ENCODE results near the gene PLPP7.

DNA sequence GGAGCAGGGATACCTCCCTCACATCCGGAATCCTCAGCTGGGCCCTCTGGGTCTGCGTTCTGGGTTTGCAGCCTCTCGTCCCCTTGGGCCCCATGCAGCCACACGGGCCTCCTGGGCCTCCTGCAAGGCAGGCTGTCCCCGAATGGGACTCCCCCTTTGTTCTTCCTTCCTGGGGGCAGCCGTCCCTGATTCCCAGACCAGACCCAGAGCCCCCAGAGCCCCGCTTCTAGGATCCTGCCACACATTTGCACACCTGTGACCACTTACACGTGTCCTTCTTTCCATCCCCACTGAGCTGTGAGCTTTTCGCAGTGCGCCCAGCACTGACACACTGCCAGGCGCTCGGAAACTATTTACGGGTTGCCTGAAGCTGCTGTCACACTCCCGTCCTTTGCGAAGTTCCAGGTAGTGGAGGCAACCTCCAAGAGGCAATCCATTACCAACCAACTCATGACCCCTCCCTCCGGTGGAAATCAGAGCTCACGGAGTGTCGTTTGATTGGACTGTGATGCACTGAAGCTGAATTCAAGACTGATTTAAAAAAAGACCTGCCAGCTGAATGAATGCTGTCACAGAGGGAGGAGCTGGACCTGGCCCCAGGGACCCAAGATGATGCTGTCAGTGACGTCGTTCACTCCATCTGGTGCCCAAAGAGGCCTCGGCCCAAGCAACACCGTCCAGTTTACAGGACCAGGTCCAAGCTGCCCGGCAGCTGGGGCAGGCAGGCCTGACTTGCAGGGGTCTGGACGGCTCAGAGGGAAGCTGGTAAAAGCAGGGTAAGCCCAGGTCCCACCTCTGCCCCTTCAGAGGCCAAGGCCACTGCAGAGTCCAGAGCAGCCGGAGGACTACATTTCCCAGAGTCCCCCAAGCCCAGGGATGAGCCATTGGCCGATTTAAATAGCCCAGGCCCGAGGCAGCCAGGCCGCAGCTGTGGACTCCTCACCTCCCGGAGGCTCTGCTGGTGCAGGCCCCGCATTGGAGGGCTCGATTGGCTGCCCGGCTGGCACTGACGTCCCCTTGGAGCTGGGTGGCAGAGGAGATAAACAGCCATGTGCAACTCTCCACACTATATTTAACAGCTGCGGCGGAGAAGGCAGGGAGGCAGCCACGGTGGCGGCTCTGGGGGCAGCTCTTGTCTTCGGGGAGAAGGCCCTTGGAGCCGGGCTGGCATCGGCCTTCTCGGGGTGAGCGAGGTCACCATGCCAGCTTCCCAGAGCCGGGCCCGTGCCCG is at the start of gene PLPP7:
Gene PLPP7 (plus strand): TSS at position 925 of the 1,231 bp plus-strand sequence.
- PRO-cap = no peak

DNA sequence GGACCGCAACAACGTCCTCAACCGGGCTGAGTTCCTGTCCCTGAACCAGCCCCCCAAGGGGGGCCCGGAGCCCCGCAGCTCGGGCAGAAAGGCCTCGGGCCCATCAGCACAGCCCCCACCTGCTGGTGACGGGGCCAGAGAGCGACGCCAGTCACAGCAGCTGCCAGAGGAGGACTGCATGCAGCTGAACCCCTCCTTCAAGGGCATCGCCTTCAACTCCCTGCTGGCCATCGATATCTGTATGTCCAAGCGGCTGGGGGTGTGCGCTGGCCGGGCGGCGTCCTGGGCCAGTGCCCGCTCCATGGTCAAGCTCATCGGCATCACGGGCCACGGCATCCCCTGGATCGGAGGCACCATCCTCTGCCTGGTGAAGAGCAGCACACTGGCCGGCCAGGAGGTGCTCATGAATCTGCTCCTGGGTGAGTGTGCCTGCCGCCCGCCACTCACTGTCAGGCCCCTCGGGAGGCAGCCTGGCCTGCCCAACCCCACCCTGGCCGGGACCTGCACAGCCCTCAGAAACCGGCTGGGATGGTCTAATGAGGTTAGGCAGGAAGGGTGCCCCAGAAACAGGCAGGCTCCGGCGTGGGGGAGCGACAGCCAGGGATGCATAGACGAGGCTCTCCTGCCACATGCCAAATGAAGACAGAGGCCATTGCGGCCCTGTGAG is 640 bp downstream of the PLPP7 start:
- PRO-cap = no peak

GRCh38 chr9:131310720-131311200 is 21.2 kb downstream of the PLPP7 start:
- PRO-cap = no peak

DNA sequence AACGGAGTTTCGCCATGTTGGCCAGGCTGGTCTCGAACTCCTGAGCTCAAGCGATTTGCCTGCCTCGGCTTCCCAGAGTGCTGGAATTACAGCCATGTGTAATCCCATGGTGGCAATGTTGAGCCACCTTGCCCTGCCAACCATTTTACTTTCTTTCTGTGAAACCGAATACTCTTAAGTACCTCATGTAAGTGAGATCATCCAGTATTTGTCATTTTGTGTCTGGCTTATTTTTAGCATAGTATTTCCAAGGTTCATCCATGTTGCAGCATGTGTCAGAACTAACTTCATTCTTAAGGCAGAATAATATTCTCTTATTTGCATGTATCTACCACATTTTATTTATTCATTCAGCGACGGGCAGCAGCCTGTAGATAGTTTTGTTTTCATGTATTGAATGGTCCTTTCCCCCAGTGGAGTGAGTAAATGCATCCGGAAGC is 8.3 kb downstream of the PRRC2B start:
- PRO-cap = no peak

GRCh38 chr9:131467448-131468346 is 35.0 kb upstream of the POMT1 start:
- PRO-cap = no peak

DNA sequence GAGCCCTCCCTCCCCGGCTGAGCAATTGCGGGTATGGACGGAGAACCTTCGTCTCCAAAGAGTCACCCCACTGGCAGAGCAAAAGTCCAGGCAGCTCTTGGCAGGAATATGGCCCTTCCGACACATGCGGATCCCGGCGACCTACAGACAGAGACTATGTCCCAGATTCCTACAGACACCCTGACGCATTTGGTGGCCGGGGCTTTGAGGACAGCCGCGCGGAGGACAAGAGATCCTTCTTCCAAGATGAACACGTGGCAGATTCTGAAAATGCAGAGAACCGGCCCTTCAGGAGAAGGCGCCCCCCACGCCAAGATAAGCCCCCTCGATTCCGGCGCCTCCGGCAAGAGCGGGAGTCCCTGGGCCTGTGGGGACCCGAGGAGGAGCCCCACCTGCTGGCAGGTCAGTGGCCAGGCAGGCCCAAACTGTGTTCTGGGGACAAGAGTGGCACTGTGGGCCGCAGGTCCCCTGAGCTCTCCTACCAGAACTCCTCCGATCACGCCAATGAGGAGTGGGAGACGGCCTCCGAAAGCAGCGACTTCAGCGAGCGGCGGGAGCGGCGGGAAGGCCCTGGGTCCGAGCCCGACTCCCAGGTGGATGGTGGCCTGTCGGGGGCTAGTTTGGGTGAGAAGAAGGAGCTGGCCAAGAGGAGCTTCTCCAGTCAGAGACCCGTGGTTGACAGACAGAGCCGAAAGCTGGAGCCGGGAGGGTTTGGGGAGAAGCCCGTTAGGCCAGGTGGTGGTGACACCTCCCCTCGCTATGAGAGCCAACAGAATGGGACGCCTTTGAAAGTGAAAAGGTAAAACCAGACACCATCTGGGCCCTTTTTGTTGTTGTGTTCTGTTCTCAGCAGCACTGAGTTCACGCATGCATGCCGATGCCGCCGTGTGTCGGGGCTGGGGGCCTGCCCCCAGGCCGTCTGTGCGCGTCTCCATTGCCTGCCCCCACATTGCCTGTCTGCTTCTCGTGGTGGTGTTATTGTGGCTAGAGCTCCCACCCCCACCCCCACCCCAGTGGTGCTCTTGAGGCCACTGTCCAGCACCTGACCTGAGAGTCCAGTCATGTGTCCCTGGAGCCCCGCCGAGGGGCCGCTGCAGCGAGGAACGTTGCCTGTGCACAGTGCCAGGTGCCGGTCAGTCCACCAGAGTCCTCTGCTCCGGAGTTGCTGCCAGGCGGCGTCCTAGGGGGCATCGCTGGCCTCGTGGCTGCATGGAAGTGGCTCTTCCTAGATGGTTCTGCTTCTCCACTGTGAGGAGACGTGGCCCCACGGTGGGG is 26.5 kb upstream of the POMT1 start:
- PRO-cap = no peak

GRCh38 chr9:131497109-131497645 is 5.5 kb upstream of the POMT1 start:
- PRO-cap = no peak

GRCh38 chr9:131530407-131530898 is 610 bp downstream of the UCK1 start:
- PRO-cap = no peak

DNA sequence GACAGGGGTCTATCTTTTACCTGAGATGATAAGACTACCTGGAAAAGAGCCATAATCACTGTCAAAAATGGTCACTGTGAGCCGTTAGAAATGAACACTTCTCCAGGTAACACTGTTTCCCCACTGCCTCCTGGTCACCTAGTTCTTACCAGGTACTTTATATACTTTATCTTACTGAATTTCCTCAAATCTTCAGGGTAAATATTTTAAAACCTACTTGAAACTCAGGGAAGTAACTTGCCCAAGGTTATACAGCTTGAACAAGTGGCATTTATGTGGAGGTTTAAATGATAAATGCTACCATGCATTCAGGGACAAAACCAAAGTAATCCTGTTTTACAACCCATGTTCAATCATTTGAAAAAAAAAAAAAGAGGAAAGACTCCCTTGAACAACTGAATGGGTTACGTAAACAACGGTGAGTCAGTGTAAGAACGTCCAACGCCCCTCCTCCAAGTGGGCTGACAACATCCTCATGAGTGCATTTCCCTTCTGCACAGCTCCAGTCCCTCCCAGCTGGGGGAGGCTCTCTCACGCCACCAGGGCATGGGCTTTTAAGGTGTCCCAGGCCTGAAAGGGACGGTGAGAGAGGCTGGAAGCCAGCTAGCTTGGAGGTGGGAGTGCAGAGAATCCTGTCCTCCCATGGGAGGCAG is 89.9 kb downstream of the PRRT1B start:
- PRO-cap = unidirectional peak, plus-strand start at position 511 of the sequence

DNA sequence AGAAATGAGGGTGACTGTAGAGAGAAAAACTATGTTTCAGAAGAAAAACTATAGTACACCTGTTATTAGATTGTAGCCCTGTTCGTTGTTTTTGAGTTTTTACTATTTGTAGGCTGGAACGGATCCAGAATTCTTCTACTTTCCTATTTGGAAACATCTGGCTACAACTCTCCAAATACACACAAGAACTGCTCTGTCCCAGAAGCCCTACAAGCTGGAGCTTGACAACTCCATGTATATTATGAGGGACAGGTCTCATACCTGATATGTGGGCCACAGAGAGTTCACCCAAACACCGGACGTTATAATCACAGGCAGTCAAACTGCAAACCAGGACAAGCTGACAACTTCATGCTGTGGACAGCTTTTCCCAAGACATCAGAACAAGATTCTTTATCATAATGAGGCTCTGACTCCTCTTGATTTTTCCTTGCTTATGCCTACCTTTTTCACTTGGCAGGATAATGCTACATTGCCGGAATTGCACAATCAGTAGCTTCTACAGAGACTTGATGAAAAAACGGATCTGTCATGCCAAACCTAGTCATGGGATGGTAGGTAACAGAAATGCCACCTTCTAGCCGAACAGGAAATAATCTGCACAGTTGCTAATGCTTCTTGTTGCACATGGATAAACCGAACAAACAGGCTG is 47.5 kb downstream of the RAPGEF1 start:
- PRO-cap = no peak

- PRO-cap = no peak
Observed at GRCh38 chr9:131697818-131698302, 42.0 kb downstream of the RAPGEF1 start.

GRCh38 chr9:131700756-131701665 is 38.9 kb downstream of the RAPGEF1 start:
- PRO-cap = no peak

DNA sequence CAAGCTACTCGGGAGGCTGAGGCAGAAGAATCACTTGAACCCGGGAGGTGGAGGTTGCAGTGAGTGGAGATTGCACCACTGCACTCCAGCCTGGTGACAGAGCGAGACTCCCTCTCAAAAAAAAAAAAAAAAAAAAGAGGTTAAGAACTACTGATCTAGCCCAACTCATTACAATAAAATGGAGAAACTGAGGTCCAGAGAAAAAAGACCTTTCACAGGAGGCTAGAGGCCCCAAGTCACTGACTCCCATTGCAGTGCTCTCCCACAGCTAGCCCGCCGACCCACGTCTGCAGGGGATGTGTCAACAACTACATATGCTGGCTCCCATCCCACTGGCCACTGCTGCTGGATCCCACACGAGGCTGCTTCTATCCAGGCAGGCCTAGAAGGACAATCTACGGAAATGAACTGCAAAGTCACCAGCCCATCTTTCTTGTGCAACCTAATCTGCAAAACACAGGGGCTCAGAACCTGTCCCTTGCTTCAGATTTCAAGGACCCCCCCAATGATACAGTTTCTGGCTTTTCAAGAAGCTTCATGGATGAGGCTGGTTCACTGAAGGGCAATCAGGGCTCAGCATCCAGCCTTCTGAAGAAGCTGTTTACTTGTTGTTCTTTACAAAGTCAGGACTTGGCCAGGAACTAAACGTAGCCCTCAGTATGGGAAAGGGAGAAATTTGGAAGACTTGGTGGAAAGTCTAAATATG is 24.0 kb downstream of the RAPGEF1 start:
- PRO-cap = no peak

DNA sequence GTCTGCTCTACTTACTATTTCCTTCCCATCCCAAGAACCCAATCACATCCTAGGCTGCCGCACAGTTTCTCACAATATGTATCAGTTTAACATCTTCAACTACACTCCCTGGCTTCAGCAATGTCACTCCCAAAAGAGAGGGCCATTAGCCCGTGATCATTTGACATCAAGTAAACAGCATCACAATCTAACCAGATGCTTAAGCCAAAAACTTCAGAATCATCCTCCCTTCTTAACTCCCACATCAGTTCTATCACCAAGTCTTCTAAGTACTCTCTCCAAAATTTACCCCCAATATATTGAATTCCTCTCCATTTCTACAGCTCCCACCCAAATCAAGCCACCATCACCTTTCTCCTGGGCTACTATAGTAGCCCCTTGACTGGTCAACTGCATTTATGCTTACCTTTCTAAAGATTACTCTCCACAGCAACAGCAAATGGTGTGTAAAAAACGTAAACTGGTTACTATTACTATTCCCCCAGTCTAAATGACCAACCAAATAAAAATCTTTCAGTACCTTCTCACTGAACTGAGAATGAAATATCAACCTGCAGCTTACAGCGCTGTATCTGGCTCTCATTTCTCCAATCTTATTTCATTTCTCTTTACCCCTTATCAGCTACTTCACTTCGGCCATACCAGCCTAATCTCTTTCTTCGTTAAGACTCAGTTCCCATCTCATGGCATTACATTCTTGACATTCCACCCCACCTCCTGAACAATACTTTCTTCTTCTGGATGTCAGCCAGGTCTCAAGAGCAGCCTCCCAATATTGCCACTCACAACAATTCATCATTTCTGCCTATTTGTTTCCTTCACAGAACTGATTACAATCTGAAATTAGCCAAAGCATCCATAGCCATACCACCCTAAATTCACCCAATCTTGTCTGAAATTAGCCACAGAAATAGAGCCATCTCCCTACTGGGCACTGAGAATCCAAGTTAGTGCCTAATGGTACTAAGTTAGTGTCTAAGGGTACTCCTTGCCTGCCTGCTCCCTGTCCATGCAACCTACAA is 35.6 kb downstream of the SETX start:
- PRO-cap = no peak

- PRO-cap = no peak
Observed at GRCh38 chr9:132327992-132328629, 26.7 kb downstream of the SETX start.

DNA sequence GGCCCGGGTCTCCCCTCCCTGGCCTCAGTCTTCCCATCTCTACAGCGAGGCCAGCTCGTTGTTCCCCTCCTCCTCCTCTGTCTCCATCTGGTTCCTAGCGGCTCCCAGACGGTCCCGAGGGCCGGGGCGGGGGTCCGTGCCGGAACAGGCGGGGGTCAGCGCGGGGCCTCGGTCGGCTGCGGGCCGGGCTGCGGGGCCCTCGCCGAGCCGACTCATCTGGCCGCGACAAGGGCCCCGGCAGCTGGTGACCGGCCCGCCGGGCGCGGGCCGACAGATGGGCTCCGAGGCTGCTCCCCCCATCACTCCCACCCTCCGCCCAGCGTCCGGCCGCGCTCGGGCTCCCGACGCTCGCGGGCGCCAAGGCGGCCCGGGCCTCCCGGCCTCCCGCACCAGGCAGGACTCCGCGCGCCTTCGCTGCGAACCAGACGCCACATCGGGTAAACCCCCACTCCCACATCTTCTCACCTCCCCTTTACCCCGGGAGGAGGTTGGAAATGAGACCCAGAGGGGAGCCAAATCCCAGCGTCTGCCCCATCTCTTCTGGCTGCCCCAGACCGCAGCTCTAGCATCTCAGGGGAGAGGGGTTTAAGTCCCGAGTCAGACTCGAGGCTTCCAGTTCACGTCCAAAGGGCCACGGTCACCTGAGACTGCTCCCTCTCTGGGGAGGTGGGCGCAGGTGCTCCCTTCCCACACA is 8.2 kb downstream of the BARHL1 start:
- PRO-cap = no peak

DNA sequence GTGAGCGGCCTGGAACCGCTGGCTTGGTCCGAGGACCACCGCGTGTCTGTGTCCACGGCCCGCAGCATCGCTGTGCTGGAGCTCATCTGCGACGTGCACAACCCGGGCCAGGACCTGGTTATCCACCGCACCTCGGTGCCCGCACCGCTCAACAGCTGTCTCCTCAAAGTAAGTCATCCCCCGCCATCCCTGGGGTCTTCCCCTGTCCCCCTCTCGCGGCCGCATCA is 437 bp downstream of the GTF3C4 start:
- PRO-cap = no peak

DNA sequence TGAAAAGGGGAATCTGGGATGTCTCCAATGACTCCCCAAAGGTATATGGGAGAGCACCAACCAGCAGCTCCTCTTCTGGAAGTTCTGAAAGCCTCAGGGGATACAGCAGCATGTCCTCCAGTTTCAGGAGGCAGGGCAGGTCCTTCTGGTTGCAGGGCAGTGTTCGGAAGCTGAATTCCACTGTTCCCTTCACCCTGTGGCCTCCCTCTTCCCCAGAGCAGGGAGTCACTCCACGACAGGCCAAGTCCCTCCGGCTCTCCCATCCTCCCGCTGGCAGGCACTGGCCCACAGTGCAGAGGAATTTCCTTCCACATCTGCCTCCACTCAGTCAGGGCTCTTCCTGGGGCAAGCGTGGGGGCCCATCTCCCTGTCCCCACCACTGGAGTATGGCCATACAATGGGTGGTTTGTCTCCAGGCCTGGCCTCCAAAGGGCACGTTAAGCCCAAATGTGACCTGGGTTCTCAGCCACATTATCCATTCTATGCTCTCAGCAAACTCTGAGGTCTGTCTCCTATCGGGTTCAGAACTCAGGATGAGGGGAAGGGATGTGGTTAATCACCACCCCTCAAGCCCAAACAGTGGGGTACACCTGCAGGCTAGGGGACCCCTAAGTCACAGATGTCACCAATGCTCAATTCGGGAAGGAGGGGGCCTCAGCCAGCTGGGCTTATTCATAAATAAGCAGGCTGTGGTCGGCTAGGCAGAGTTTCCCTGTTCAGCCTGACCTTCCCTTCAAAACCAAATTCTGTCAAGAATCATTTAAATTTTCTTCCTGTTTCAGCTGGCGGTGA is 68.7 kb downstream of the AK8 start:
- PRO-cap = no peak

DNA sequence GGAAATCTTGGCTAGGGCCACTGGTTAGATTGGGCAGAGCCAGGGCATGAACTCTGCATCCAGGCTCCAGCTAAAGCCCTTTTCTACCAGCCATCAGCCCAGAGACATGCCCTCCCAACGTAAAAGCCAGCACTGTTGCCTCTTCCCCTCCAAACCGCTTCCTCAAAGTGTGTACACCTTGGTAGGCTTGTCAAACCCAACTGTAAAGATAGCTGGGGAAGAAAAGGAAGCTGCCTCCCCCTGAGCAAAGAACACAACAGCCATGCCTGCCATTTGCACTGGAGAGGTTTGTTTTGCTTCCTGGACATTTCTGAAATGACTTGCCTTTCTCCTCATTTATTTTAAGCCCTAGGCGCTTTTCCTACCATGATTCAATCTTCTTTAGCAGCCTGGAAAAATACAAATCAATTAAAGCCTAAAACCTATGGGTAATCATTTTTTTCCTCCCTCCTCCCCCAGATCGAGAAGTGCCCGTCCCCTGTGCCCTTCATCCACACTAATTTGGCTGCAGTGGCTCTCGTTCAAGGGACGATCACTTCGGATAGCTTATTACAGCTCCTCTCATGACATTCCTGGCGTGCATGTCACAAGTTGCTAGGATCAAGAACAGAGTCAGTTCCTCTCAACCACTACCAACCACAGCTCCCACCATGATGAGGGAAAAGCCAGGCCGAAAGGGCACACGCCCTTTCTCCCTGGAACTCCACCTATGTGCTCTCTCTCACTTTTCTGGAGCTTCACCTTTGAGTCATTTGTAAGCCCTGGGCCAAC is 1.3 kb downstream of the SPACA9 start:
- PRO-cap = no peak

GRCh38 chr9:132945224-132945770 is 881 bp upstream of the TSC1 start:
- PRO-cap = no peak

All from ReNcell CX (cell line).